H4 (cell line): ENCODE results near the genes NPIPB6 and ATP2A1.

GRCh38 chr16:25109599-25109914 is 2.0 kb upstream of the LCMT1 start:
- RAMPAGE, long total RNA = no peak

GRCh38 chr16:25246656-25247291 is 10.9 kb downstream of the ZKSCAN2 start:
- RAMPAGE, long total RNA = no peak

GRCh38 chr16:27174720-27175263 is 28.5 kb upstream of the KDM8 start:
- RAMPAGE, long total RNA = no peak

GRCh38 chr16:27211962-27212489 is 8.7 kb downstream of the KDM8 start:
- RAMPAGE, long total RNA = no peak

DNA sequence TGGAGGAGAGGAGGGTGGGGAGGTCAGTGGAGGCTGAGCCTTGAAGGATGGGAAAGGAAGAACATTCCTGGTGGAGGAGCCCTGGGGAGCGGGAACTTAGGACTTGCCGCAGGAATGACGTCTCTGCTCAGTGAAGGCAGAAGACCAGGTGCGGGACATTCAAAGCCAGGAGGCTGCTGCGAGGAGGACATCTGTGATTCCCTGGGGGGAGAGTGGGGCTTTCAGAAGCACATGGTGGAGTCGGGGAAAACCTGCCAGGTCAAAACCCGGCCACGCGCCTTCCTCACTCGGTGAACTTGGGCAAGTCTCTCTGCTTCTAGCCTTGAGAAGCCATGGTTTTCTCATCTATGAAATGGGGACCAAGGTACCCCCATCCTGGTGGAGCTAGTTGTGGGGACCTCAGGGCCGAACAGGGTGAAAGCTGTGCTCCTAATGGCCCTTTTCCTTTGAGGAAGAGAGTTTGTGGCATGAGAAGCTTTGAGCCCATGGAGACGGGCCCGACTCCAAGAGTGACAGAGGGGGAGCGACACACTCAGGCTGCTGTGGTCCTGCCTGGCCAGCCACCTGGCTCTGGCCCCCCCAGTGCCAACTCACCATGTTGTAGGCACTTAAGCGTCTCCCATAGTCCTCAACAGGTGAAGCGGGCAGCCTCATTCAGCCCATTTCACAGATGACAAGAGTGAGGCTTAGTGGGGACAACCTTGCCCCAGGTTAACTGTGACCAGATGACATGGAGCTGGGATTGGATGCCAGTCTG is 1.5 kb downstream of the IL21R start:
- RAMPAGE, long total RNA = no peak

DNA sequence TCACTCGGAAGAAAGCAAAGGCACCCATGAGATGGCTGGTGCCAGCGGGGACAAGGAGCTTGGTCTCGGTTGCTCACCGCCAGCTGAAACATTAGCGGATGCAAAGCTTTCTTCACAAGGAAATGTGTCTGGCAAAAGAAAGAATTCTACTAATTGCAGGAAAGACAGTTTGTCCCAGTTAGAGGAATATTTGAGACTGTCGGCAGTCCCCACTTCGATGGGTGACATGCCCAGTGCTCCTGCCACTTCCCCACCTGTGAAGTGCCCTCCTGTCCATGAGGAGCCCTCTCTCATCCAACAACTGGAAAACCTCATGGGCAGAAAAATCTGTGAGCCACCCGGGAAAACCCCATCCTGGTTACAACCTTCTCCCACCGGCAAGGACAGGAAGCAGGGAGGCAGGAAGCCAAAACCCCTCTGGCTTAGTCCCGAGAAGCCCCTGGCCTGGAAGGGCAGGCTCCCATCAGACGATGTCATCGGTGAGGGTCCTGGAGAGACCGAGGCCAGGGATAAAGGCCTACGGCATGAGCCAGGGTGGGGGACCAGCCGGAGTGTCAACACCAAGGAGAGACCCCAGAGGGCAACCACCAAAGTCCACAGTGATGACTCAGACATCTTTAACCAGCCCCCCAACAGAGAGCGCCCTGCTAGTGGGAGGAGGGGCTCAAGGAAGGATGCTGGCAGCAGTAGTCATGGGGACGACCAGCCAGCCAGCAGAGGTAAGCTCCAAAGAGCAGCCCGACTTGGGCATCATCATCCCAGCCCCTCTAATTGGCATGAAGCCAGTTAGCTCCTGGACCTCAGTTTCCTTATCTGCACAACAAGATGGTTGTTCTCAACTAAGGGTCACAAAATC is 190.5 kb downstream of the KATNIP start:
- RAMPAGE, long total RNA = no peak

- RAMPAGE, long total RNA = no peak
Measured at GRCh38 chr16:28136647-28137496, 73.4 kb upstream of the GSG1L start.

- RAMPAGE, long total RNA = no peak
Measured at GRCh38 chr16:28165603-28166222, 46.1 kb downstream of the XPO6 start.

DNA sequence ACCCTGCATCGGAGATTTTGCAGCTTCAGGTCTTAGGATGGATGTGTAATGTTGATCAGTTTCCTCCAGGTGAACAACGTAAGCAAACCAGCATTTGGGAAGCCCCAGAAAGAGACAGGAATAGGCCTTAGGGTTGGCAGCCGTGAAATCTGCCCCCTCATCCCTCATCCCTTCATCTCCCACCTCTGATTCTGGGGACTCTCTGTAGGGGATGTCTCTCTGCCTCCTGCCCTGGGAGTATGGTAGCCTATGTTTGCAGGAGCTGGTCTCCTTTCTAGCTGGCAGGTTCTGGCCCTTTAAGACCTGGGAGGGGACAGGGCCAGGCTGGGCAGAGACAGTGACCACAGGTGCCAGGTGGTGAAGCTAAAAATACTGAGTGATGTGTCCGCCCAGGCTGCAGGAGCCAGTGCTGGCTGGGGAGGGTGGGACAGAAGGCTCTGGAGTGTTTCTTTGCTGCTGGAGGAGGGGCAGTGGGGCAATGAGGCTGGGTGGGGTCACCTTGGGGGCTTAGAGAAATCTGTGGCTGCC is 30.6 kb upstream of the SBK1 start:
- RAMPAGE, long total RNA = no peak

GRCh38 chr16:28363341-28363797 is at the start of gene NPIPB6:
Gene NPIPB6, minus strand, starts transcription at chr16:28363508.
- RAMPAGE, long total RNA = no peak

GRCh38 chr16:28495024-28495981 is 860 bp downstream of the APOBR start:
- RAMPAGE, long total RNA = no peak

- RAMPAGE, long total RNA = no peak
Measured at GRCh38 chr16:28528361-28528866, 10.4 kb downstream of the NUPR1 start.

GRCh38 chr16:28606506-28607553 is 3.0 kb downstream of the SULT1A1 start:
- RAMPAGE, long total RNA = no peak

DNA sequence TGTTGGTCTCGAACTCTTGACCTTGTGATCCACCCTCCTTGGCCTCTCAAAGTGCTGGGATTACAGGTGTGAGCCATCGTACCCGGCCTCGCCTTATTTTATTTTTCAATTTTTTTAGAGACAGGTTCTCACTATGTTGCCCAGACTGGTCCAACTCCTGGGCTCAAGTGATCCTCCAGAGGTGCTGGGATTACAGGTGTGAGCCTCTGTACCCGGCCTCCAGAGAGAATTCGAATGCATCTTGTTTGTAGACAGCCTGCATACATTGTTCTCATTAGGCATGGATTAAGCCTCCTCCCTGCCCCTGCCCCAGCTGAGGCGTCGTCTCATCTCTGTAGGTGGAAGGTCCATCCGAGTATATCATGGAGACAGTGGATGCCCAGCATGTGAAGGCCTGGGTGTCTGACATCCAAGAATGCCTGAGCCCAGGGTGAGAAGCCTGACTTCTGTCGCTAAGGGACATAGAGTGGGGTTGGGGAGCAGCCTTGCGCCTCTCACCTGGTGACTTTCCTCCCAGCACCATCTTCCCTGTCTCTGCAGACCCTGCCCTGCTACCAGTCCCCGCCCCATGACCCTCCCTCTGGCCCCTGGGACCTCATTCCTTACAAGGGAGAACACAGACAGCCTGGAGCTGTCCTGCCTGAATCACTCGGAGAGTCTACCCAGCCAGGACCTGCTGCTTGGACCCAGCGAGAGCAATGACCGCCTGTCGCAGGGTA is 5.2 kb downstream of the SH2B1 start:
- RAMPAGE, long total RNA = no peak

GRCh38 chr16:28877757-28878748 is at the start of gene ATP2A1:
Gene ATP2A1, plus strand, starts transcription at chr16:28878488.
- RAMPAGE, long total RNA = no peak

GRCh38 chr16:28910851-28911360 is 14.1 kb downstream of the RABEP2 start:
- RAMPAGE, long total RNA = no peak

GRCh38 chr16:28926618-28926817 is 1.5 kb upstream of the RABEP2 start:
- RAMPAGE, long total RNA = no peak

DNA sequence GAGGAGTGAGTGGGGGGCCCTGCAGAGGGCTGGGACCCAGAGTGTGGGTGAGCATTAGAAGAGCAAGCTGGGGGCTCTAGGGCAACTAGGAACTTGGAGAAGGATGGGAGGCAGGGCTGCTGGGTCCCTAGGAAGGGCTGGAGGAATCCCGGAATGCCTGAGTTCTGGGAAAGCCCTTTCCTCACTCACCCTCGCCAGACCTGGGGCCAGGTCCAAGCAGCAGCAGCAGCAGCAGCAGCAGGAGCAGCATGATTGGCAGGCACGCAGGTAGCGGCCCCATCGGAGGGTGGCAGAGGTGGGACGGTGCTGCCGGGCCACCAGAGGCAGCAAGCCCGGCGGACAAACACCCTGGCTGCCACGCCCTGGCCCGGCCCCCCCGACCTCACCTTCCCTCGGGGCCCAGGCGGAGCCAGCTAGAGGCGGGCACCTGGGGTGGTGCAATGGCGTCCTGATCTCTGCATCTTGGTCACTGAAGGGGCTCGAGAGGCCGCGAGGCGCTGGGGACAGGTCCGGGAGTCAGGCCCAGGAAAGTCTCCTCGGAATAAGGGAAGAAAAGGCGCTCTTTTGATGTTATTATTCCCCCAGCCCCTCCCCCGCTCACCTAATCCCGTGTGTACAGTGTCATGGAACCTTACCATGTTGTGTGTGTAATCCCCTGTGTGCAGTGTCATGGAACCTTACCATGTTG is 122.5 kb downstream of the LAT start:
- RAMPAGE, long total RNA = no peak

DNA sequence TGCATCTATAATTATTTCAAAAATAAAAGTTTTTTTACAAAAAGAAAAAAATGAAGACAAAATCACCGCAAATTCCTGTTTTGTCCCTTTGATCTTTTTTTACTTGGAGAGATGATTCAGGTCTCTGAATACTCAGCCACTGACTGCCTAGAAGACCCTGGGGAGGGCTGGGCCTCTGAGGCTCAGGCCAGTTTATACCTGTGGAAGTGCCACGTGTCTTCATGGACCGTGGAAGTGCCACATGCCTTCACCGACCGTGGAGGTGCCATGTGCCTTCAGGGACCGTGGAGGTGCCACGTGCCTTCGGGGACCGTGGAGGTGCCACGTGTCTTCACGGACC is 170.6 kb downstream of the LAT start:
- RAMPAGE, long total RNA = no peak

DNA sequence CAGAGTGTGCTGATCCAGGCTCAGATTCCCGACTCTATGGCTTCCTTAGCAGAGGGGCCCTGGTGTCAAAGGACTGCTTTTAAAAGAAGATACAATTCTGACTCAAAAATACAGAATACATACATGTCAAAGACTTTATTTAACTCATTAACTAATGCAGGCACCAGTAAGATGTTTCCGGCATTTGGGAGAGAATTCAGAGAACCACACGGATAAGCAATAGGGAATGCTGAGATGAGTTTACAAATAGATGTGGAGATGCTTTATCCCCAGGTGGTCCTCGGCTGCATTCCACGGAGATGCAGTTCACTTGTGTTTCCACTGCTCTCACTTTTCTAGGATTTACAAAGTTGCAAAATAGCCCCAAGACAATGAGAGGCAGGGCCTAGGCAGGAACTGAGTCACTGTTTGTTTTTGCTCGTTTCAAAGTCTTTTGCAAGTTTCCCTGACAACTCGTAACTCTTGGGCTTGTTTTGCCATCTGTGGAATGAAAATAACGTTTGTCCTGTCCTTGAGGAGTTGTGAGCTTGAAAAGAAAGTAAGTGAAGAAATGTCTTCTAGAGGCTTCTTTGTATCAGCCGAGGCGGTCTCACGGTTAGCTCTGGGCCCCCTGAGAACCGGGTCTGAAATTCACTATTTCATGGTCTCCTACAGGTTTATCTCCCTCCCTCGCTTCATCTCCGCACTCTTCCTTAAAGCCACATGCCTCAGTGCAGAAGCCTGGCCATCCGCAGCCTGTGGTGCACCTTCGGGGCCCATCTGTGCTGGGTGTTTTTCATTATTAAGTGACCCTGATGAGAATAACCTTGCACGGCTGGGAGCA is 172.2 kb downstream of the LAT start:
- RAMPAGE, long total RNA = no peak